Vermiform appendix (tissue), 1 donor: ENCODE results near the genes ACTRT1, OCRL and SLC25A14.

DNA sequence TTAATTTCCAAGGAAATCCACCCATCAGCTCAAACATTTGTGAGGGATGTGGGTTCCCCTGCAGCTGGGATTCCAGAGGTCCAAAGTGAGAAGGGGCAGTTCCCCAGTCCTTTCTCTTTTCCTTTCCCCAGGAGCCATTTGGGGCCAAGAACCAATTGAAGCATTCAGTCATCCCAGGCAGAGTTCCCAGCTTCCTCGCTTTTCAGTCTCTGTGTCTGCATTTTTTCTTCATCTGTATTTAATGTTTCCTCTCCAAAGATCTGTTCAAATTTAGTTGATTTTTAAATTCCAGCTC is 267.5 kb downstream of the DCAF12L2 start:
- PRO-cap, result unidirectional peak, plus-strand start at position 198 of the sequence

- PRO-cap, result no peak
These were observed 16.5 kb downstream of the PRR32 start for GRCh38 chrX:126835917-126836494.

- PRO-cap, result no peak
These were observed 436.2 kb downstream of the PRR32 start for GRCh38 chrX:127255770-127256124.

DNA sequence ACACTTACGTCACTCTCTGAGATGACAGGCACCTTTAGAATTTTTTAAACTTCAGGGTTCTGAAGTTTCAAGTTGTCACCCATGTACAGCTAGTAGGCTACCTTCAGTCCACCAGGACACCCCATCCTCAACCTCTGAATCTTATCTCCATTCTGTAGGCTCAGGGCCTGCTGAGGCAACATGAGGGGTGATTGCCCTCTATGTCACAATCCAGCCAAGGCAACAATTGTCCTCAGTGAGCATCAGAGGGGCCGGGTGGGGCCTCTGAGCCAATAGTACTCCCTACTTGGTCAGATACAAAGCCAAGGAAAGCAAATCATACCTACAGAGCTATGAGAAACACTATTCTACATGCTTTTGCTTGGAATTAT is at the start of gene ACTRT1:
TSS of gene ACTRT1 (minus strand) at position 154 of the 371 bp plus-strand sequence.
- PRO-cap, result no peak

DNA sequence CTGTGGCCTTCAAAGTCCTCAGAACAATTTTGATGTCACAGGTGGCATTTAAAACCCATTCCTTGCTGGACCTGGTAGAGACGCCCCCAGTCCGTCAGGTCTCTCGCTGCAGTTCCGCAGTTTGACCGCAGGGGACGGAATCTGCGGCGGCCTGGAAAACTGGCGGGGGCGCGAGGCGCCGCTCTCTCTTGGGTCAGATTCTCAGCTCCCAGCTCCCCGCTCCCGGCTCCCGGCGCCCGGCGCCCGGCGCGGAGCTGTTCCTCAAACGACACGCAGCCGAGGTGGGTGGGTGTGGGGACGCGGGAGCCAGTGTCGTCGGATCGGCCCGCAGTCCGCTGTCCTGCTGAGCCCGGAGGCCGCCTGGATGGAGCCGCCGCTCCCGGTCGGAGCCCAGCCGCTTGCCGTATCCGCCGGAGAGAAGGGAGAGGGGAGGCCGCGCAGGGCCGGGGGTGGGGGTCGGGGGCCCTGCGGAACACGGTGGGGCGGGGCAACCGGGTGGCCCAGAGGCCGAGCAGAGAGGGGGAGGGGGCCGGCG is at the start of gene OCRL:
TSS of gene OCRL (plus strand) at position 184 of the 535 bp plus-strand sequence.
- PRO-cap, result unidirectional peak, plus-strand start at position 167 of the sequence; unidirectional peak, plus-strand start at position 222 of the sequence

GRCh38 chrX:129553632-129554149 is 13.6 kb downstream of the OCRL start:
- PRO-cap, result no peak

DNA sequence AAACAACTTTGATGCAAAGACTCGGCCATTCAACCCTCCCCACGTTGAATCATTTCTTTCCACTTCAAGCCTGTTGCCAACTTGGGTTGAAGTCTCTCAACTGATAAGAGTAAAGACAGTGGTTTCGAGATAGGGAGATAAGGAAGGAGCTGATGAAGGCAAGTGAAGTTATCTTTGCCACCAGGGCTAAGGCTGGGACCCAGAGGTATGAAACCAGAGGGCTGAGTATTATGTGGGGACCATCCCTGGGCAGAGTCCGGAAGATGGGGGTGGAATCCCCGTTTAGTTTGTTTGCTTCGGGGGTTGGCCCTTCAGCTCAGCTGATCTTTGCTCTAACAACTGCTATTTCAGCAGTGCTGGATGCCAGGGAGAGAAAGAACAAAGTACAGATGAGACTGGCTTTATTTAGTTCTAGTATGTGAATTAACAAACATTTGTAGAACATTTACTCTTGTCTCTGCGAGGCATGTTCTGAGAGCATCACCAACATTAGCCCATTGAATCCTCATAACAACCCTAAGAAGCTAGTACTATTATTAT is 2.2 kb upstream of the XPNPEP2 start:
- PRO-cap, result no peak

GRCh38 chrX:129739539-129740348 is 965 bp downstream of the XPNPEP2 start:
- PRO-cap, result no peak

GRCh38 chrX:129795082-129795530 is 15.4 kb downstream of the SASH3 start:
- PRO-cap, result no peak

DNA sequence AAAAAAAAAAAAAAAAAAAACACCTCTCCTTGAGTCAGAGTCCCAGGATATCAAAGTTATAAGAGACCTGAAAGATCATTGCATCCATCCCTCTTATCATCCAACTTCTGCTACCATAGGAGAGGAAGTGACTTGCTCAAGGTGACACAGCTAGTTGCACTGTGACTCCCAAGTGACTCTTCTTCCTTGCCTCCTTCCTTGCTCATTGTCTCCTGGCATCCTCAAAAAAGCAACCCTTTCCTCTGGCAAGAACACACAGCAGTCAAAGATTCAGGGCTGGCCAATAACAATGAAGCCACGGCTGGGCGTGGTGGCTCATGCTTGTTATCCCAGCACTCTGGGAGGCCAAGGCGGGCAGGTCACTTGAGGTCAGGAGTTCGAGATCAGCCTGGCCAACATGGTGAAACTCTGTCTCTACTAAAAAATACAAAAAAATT is 20.8 kb downstream of the ELF4 start:
- PRO-cap, result no peak

DNA sequence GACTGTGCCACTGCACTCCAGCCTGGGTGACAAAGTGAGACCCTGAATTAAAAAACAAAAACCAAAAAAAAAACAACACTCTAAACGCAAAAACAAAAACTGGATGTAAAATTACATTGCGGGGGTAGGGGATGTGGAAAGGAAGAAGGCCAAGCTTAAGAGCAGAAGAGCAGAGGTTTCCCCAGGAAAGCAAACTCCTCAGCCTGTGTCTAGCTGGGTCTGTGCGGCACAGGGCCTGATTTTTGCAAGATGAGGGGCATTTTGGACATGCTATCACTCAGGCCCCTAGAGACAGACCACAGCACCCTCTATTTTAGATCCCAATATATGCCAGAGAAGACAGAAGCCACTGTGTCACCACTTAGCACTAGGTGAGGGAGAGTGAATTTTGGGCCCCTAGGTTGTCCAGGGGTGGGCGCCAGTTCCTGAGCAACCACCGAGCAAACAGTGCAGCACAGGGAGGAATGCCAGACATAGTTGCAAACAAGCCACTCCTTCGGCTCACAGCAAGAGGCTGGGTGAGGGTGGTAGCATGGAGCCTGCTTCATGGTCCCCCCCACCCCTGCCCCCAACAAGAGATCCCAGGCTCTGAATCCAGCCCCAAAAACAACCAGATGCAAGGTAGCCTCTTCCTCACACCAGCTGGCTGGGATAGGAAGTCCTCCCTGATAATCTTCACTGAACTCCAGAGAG is 1.9 kb downstream of the ELF4 start:
- PRO-cap, result no peak

GRCh38 chrX:130114294-130114667 is 4.0 kb upstream of the ELF4 start:
- PRO-cap, result no peak

GRCh38 chrX:130339601-130340750 is at the start of gene SLC25A14:
TSS of gene SLC25A14 (plus strand) at chrX:130339919.
- PRO-cap, result bidirectional peak, plus-strand start at chrX:130339954, minus-strand start at chrX:130339785

DNA sequence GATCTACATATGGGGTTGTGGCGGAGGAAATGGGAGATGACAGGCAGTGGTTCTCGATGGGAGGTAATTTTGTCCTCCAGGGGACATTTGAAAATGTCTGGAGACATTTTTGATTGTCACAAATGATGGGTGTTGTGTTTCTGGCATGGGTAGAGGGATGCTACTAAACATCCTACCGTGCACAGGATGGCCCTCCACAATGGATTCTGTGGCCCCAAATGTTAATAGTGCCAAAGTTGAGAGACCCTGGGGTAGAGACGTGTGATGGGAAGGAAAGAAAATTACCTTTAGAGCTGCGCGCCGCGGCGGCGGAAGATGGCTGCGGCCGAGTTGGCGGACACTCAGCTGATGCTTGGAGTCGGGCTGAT is 93.0 kb downstream of the RBMX2 start:
- PRO-cap, result no peak

- PRO-cap, result no peak
These were observed 75.4 kb downstream of the ENOX2 start for GRCh38 chrX:130827531-130827989.

- PRO-cap, result no peak
These were observed 100.0 kb downstream of the ARHGAP36 start for GRCh38 chrX:131158170-131158458.

- PRO-cap, result no peak
These were observed 160.5 kb downstream of the OR13H1 start for GRCh38 chrX:131704217-131704905.

DNA sequence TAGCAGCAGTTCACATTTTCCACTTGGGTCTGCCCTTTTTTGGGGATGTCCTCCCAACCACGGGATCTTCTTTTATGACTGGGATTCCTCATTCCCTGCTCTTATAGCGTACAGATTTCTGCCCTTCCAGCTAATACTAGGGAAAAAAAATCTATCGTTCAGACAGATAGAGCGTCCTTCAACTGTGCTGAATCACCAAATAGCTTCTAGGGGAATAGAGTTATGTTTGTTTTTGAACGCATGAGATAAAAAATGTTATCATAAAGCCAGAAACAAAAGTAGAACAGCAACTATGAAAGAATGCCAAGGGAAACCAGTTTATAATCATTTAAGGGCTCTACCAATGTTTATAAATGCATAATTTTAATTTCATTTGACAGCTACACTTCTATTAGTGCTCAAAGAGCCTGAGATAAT is 12.9 kb downstream of the RAP2C start:
- PRO-cap, result no peak

- PRO-cap, result unidirectional peak, plus-strand start at chrX:132488454; bidirectional peak, plus-strand start at chrX:132488468, minus-strand start at chrX:132488490
These were observed 555 bp downstream of the MBNL3 start for GRCh38 chrX:132488377-132488588.

GRCh38 chrX:133677138-133677361 is 261.8 kb upstream of the GPC4 start:
- PRO-cap, result unidirectional peak, minus-strand start at chrX:133677222